Myometrial cell (primary cell): ENCODE measurements around a stretch of chr20.

GRCh38 chr20:46715055-46715809 lies 5.8 kb downstream of the SLC2A10 start:
- RAMPAGE, long total RNA: no peak

DNA sequence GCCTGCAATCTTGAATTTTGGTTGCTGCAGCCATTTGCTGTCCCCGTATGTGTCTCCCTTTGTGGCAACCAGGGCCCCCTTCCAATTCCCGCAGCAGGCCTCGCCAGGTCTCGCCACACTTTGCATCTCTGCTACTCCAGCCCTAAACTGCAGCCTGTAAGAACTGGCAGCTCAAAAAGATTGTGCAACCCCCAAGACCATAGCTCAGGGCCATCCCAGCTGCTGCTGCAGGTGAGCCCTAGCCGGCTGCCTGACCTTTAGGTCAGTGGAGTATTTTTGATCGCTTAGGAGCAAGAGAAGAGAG lies 138.2 kb downstream of the EYA2 start:
- RAMPAGE, long total RNA: no peak

DNA sequence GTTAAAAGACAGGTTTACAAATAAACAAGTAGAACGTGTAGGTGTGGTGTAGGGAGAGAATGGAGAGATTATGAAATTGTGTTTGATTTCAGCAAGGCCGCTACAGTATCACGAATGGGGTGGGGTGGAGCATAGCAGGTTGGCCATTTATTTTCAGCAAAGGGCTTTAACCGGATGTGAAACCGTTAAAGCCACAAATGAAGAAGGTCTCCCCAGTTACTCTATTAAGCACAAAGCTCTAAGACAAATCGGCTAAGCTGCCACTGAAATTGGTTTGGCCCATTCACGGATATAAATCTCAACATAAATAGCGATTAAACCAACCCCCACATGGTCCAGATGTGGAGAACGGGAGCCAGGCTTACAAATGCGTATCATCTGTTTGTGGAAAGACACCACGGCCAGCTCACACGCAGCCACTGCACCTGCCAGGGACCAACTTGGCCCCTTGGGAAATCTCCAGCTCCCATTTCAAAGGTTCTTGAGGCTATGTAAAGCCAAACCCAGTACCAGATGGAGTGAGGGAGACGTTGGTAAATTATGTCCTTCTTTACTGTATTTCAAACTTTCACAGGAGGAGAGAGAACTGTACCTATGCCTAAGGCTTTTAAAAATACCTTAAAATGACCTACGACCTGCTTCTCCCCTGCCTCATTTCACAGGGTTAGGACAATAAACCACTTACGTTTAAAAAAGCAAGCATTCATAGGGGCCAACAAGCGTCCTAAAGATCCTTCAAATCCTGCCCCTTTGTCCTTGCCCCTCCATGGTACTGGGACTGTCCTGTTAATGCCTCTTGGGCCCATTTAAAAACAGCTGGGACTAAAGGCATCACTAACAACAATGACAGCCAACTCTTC lies 93.8 kb downstream of the ZMYND8 start:
- RAMPAGE, long total RNA: no peak

DNA sequence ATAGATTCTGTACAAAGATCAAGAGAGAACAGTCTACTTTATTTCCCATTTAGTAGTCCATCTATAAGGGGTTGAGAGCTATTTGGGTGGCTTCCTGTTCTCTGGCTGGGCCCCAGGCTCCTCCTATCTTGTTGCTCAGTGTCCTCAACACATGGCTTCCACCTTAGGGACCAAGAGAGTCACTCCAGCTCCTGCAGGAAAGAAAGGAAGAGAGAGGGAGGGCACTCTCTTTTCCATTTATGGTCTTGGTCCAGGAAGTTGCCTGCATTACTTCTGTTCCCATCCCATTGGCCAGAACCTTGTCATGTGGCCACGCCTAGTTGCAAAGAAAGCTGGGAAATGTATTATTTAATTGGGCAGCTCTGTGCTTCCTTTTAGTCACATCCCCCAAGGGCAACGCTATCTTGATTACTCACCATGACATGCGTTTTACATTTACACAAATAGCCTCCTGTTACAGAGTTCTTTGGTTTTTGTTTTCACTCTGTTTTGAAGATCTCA lies 35.5 kb upstream of the ZMYND8 start:
- RAMPAGE, long total RNA: no peak

DNA sequence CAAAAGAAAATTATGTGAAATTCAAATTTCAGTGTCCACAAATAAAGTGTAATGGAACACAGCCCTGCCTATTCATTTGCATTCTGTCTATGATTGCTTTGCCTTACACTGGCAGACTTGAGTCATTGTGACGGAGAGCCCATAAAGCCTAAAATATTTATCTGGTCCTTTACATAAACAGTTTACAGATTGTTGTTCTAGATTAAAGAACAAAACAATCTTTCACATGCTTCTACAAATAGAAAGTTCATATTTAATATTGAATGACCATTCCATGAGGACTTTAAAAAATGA lies 66.1 kb upstream of the NCOA3 start:
- RAMPAGE, long total RNA: no peak

- RAMPAGE, long total RNA: no peak
Measured at GRCh38 chr20:47657730-47658515, 127.4 kb downstream of the SULF2 start.

- RAMPAGE, long total RNA: no peak
Measured at GRCh38 chr20:47686392-47687106, 98.7 kb downstream of the SULF2 start.

GRCh38 chr20:47725418-47725798 lies 59.9 kb downstream of the SULF2 start:
- RAMPAGE, long total RNA: no peak

DNA sequence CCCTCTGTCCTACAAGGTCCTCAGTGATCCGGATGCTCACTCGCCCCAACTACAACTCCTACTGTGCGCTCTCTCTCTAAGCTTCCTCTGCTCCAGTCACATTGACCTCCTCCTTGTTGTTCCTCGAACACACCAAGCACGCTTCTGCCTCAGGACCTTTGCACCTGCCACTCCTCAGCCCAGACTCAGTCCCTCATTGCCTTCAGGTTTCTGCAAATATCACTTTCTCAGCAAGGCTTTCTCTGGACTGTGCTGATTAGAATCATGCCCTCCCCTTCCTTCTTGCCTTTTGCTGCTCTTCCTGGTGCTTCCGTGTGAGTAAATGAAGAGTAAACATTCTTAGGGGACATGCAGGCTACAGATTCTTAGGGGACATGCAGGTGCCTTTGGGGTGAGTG lies 41.6 kb downstream of the SULF2 start:
- RAMPAGE, long total RNA: no peak

DNA sequence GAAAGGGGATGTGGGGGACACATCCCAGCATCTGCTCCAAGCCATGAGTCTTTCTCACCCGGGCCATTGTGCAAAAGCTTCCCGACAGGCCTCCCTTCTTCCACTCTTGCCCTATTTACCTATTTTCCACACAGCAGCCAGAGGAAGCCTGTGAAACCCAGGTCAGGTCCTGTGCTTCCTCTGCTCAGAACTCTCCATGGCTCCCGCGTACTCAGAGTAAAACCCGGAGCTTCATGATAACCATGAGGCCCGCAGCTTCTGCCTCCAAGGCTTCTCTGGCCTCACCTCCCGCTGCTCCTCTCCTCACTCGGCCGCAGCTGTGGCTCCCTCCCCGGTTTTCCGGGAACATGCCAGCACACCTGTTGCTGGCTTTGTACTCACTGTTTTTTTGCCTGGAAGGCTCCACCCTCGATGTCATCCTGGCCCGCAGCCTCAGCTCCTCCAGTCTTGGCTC lies 57.5 kb upstream of the SULF2 start:
- RAMPAGE, long total RNA: no peak

GRCh38 chr20:47950461-47951119 lies 165.3 kb upstream of the SULF2 start:
- RAMPAGE, long total RNA: no peak

DNA sequence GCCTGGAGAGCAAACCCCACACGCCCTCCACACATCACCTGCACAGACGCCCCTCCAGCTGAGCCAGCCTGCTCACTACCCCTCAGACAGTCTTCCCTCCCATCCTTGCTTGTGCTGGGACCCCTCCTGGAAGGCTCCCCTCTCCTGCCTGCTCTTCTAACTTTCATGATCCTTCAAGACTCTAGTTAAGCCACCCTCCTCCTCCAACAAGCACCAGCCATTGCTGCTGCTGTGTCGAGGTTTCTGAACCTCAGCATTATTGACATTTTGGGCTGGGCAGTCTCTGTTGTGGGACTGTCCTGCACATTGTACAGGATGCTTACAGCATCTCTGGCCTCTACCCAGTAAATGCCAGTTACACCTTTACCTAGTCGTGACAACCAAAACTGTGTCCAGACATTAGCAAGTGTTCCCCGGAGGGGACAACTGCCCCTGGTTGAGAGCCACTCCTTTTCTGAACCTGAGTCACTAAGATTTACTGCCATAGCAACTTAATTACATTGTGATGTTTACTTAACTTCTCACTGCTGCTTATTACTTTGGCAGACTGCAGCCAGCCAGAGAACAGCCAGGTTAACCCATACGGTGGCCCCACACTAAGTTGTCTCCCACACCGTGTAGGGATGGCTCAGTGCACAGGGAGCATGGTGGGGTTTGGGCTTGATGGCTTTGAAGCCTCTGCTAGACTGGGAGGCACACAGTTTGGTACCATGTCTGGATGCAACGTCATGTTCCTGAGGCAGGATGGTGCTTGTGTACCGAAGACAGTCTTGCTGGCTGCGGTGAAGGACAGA lies 204.6 kb upstream of the SULF2 start:
- RAMPAGE, long total RNA: no peak

- RAMPAGE, long total RNA: no peak
Measured at GRCh38 chr20:48192237-48192644, 407.0 kb upstream of the SULF2 start.

DNA sequence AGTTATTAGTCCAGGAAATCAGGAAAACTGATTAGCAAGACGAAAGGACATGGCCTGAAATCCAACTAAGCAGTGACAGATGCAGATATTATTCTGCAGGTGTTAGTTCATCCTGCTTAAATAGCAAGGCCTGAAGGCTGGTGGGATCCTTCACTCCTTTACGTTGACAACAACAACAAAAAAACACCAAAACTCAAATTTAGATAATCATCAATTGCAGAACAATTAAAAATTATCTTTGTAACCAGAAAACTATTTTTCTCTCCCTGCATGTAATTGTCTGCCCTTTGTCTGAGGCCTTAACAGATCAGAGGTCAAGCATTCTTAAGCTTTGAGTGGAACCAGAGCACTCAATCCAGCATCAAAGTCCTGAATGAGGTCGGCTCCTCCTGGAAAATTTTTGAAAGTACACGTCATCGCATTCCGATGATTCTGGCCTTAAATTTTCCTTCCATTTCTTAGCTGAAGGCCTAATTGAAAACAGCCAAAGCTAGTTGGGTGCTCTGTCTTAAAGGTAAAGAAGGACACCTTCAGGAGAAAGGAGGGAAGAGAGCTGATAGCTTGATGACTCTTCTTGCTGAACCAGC lies 510.1 kb upstream of the SULF2 start:
- RAMPAGE, long total RNA: no peak

DNA sequence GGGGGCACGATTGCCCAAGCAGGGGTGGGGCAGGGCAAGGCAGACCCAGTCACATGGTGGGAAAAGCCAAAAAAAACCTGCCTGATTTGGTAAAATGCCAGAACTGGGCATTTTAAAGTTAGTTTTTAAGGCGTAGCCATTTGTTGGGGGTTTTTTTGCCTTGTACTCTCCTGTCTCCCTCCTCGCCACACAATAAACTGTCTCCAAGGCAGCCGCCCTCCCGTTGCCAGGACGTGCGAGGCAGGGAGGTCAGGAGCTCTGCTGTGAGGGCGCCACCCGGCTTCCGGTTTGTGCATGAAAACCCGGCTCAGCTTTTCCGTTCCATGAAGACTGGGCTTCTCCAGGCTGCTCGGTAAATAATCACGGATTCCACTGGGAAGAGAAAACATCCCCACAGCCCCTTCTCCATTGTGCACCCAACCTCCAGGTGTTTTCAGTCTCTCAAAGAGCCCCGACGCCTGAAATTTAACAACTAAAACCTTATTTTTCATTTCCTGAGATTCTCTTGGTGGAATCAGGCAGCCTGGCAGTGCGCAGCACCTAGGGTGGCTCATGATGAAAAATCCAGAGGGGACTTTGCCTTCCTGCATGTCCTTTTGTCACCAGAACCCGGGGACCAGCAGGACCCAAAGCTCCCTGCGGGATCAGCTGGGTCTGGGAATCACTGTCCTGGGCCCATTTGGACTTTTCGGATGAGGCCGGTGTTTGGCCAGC lies 453.4 kb downstream of the PREX1 start:
- RAMPAGE, long total RNA: no peak

DNA sequence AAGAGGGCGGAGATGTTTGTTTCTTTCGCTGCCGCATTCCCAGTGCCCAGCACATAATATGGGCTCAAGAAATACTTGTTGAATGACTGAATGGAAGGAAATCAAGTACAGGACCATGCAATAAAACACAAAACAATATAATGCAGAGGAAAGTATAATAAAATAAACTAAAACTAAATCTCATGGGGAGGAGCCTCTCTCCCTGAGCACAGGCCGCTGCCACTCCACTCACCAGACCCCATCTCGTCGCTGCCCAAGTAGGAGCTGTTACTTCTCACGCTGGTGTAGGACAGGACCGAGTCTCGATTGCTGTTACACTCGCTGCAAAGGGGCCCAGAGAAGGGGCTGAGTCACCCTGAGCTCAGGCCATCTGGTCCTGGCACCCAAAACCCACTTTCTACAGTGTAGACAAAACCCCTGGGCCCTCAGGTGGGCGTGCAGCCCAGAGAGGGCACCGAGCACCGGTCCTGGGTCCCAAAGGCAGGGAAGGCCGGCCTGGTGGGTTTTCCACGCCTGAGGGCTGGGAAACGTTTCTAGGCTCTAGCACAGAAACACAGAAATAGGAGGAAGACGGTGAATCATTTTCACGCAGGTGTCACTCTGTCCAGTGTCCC lies 183.5 kb downstream of the PREX1 start:
- RAMPAGE, long total RNA: no peak

DNA sequence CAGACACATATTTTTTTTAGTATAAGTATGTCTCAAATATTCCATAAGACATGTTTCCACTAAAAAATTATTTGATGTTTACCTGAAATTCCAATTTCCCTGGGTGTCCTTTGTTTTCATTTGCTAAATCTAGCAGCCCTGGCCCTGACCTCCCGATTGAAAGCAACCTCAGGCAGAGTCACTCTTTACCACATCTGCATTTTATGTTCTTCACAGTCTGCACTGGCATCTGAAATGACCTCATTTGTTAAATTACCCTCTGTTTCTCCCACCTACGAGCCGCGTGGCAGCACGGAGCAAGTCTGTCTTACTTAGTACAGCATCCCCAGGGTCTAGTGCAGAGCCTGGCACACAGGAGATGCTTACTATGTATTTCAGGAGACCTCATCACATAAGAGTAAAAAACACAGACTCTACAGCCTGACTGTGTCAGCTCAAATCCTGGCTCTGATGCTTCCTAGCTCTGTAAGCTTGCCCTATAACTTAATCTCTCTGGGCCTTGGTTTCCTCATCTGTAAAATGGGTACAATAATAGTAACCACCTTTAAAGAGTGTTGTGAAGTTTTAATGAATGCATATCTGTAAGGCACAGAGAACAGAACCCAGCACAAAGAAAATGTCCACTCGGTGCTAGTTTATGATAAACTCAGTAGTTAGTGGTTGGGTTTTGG lies 88.3 kb downstream of the PREX1 start:
- RAMPAGE, long total RNA: no peak

DNA sequence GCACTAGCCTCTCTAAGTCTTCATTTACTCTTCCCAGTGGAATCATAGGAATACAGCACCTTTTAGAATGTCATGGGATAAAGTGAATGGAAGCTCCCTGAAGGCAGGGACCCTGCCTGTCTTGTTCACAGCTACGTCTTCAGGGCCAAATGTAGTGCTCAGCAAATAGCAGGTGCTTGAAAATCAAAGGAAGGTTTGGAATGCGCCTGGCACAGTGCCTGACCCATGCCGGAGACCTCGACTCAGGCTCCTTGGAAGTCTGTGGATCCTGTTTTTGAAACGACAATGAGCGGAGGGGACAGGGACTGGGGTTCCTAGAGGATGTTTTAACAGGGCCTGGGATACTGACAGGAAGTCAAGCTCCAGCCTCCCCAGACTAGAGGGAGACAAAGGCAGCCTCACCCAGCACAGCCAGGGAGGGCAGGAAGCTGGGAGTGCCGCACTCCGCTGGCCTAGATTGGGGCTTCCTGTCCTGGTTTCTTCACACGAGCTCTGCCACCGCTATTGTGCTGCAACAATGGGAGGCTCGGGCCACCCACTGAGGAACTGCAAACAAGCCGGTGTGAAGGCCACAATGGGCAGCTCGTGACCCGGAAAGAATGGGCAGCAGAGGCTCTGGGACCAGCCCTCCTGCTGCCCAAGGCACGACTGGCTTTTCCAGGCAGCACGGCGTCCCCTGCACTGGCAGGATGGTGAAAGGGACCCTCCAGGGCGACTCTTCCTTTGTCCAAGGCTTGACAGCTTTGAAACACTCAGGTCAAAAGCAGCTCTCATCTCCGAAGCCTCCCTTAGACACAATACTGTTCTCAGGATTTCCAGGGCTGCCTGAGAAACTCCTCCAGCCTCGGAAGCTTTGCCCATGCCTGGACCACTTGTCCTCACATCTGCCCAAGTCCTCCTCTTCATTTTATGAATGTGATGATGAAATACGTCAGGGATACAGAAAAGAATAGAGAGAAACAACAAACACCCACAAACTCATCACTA lies 76.6 kb downstream of the PREX1 start:
- RAMPAGE, long total RNA: no peak

- RAMPAGE, long total RNA: no peak
Measured at GRCh38 chr20:48796990-48798331, 30.3 kb downstream of the PREX1 start.

GRCh38 chr20:48846199-48847342 lies 18.8 kb upstream of the PREX1 start:
- RAMPAGE, long total RNA: no peak